H4 (cell line): ENCODE data around the genes GRB2 and UNK.

DNA sequence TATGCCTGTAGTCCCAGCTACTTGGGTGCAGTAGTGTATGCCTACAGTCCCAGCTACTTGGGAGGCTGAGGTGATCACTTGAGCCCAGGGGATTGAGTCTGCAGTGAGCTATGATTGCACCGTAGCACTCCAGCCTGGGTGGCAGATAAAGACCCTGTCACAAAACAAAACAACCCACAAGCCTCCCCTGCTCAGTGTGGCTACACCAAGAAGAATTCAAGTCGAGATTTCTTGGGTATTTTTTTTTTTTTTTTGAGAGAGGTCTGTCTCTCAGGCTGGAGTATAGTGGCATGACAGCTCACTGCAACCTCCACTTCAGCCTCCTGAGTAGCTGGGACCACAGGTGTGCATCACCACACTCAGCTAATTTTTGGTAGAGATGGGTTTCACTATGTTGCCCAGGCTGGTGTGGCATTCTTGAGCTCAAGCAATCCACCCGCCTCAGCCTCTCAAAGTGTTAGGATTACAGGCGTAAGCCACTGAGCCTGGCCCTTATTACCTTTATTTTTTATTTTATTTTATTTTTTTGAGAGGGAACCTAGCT lies 27.3 kb upstream of the SLC25A19 start:
- RAMPAGE, long total RNA = no peak

DNA sequence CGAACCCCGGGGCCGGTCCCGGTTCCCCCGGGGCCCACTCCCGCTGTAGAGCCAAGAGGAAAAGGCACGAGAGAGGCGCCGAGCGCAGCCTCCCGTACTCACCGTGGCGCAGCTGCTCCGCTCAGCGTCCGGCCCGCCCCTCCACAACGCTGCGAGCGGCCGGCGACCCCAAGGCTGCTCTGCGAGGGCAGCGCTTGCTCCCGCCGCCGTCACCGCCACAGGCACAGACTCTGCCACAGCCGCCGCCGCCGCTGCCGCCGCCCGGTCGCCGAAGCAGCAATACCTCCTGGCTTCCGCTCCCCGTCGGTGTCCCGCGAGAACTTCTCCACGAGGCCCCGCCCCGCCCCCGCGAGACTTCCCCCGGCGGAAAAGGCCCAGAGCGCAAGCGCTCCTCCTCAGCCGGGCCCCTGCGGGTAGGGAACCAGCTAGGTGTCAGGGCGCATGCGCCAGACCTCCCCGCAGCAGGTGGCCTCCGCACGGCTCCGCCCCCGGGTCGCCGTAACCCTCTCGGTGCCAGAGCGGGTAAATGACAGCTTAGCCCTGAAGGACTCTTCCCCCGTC lies at the start of gene GRB2:
GRB2 (minus strand) TSS at position 292 of the 561 bp plus-strand sequence.
- RAMPAGE, long total RNA = no peak

- RAMPAGE, long total RNA = no peak
Observed at GRCh38 chr17:75440834-75441479, 15.5 kb upstream of the TMEM94 start.

DNA sequence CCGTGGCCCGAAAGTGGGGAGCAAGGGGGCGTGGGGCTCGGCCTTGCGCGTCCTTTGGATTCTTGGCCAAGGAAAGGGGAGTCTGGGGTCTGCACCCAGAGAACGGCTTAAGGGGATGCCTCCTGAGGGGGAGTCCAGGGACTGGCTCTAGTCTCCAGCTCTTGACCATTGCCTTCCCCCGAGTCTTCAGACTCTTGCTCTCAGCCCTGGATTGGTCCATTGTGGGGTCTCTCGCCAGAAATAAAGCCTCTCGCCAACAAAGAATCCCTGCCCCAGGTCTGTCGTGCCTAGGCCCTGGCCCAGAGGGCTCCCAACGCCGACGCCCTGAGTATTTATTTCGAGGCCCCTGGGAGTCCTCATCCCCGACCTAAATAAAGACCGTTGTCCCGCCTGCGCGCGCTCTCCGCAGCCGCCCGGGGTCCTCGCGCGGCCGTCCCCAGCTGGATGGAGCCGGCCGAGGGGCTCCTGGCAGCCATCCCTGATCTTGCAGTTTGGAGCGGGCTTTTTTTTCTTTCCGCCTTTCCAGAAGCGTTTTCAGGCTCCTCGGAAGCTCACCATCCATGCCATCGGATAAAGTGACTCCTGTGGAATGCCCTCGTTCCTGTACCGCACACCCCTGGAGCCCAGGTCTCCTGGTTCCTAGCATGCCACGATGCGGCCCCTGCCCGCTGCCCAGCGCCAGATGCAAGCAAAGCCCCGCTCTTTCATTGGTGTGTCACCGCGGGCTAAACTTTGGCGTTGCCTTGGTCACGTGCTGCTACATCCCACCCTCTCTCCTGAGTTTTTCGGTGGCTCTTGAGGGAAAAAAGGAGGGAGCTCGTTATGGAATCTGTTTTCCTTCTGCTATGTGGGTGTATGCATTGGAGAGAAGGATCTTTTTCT lies 574 bp downstream of the TMEM94 start:
- RAMPAGE, long total RNA = no peak

GRCh38 chr17:75497893-75498581 lies 17.3 kb downstream of the CASKIN2 start:
- RAMPAGE, long total RNA = no peak

- RAMPAGE, long total RNA = no peak
Observed at GRCh38 chr17:75499509-75500234, 15.7 kb downstream of the CASKIN2 start.

GRCh38 chr17:75601496-75601900 lies 13.9 kb downstream of the MYO15B start:
- RAMPAGE, long total RNA = no peak

DNA sequence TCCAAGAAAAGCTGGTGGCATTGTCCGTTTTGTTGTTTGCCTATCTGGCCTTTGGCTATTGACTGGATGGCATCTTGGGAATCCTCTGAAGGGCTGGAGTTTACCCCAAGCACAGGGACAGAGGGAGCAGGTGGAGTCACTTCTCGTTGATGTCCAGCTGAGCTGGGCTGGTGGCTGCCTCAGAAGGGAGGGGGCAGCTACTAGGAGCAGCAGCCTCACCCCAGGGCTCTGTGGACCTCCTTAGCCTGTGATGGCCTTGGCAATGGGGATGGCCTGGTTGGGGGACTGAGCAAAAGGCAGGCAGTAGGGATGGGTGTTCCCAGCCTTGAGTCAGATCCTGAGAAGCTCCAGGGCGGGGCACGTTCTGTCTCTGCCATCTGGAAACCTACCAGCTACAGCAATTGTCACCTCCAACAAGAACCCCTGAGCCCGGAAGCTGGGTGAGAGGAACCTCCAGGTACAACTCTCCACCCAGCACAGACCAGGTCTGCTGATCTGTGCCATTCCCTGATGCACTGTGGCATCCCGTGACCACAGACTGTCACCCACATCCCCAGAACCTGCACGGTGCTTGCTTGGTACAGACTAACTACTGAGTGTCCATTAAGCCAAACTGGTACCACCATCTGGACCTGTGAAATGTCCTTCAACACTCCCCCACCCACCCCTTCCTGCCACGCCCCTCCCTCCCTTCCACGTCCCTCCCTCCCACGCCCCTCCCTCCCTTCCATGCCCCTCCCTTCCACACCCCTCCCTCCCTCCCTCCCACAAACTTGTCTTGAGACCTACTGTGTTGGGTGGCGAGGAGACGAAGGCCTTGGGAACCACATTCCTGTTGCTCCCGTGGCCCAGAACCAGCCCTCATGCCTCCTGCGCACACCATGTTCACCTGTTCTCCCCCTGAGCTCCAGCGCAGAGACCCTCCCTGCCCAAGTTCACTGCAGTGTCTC lies 16.5 kb downstream of the MYO15B start:
- RAMPAGE, long total RNA = no peak

DNA sequence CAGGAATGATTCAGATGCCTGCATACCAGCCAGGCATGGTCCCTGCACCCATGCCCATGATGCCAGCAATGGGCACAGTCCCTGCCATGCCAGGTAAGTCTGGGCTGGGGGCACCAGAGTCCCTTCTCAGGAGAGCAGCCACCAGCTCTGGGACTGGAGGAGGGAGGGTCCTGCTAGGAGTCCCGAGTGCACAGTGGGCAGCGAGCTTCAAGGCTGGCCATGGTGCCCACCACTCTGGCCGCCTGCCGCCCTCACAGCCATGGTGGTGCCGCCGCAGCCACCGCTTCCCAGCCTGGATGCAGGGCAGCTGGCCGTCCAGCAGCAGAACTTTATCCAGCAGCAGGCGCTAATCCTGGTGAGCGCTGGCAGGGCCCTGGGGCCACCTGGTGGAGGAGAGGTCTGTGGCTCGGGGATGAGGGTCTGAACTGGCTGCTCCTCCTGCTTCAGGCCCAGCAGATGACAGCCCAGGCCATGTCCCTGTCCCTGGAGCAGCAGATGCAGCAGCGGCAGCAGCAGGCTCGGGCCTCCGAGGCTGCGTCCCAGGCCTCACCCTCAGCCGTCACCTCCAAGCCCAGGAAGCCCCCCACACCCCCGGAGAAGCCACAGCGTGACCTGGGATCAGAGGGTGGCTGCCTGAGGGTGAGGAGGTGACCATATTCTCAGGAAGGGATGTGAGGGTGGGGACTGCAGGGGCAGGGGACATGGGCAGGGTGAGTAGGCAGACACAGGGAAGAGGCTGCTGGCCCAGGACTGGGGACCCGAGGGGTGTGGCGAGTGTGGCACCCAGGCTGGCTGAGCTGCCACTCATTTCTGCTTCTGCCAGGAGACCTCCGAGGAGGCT lies 17.8 kb upstream of the SMIM5 start:
- RAMPAGE, long total RNA = no peak

GRCh38 chr17:75636939-75637491 lies 3.8 kb downstream of the SMIM5 start:
- RAMPAGE, long total RNA = no peak

- RAMPAGE, long total RNA = no peak
Observed at GRCh38 chr17:75642304-75642783, 3.7 kb upstream of the SMIM6 start.

- RAMPAGE, long total RNA = no peak
Observed at GRCh38 chr17:75683367-75684177, 16.4 kb downstream of the SAP30BP start.

GRCh38 chr17:75702930-75703384 lies 18.3 kb upstream of the ITGB4 start:
- RAMPAGE, long total RNA = no peak

DNA sequence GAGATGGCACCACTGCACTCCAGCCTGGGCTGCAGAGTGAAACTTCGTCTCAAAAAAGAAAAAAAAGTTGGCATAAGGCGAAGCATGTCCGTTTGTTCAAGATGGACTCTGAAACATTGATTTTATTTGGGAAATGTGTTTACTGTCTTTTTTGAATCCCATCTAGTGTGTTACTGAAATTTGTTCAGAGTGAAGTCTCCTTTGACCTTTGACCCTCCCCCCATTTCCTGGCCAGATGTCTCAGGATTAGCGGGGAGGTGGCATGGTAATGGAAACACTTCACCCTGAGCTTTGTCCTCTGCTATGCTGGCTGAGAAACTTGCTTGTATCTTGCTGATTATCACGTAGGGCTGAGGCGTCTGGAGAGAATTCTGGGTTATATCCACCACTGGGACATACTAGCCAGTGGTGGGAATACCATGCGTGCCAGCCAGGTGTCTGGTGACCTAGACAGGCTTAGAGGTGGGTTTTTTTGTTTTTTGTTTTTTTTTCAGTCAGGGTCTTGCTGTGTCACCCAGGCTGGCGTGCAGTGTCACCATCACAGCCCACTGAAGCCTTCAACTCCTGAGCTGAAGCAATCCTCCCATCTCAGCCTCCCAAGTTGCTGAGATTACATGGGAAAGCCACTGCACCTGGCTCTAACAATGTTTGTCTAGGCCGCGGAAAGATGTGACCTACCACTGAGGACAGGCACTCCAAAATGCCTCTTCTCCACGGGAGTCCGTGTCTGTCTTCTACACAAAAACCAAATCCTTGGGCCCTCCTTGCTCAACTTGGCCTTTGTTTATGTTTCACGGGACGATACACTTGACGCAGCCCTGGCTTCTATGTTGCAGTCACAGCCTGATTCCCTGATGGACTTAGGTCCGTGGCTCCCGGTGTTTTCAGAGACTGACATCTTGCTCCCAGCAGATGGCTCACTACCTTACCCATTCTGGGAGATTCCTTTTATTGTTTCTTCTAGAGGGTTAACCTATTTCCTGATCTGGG lies 6.6 kb upstream of the GALK1 start:
- RAMPAGE, long total RNA = no peak

GRCh38 chr17:75783794-75784487 lies 665 bp upstream of the UNK start:
- RAMPAGE, long total RNA = no peak

- RAMPAGE, long total RNA = start-site peak on the plus strand at chr17:75784833-75784838, 7 reads
Observed at GRCh38 chr17:75784488-75785359, at the start of gene UNK. TSS of gene UNK (plus strand) at chr17:75784806.

DNA sequence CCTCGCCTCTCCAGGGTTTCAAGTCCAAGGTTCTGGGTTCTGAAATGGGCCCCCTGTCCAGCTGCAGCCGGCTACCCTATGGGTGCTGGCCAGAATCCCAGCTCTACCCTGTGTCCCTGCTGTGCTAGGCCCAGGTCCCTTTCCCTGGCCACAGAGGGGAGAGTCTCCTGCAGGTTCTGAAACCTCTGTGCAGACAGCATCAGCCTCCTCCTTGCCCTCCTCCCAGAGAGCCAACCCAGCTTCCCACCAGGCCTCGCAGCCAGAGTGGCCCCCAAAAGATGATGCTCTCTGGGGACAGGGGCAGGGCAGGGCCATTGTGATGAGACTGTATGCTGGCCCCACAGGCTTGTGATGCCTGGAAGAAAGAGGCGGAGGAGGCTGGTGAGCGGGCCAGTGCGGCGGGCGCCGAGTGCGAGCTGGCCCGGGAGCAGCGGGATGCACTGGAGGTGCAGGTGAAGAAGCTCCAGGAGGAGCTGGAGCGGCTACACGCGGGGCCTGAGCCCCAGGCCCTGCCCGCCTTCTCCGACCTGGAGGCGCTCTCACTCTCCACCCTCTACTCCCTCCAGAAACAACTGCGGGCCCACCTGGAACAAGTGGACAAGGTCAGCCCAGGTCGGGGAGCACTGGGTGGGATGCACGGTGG lies 21.2 kb downstream of the UNC13D start:
- RAMPAGE, long total RNA = no peak

DNA sequence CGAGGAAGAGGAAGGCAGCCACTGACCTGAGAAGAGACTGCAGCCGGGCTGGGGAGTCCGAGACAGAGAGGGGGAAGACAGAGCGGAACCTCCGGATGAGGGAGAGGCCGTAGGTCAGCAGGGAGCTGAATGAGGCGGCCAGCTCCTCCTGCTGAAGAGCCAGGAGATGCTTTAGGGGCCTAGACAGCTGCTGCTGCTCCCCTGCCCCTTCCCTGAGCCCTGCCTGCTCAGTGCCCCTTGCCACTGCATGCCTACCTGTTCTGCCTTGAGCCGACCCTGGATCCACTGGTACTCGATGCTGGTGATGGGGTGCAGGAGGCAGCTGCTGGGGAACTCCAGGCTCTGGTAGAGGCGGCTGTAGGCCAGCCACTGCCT lies 7.7 kb downstream of the UNC13D start:
- RAMPAGE, long total RNA = no peak

DNA sequence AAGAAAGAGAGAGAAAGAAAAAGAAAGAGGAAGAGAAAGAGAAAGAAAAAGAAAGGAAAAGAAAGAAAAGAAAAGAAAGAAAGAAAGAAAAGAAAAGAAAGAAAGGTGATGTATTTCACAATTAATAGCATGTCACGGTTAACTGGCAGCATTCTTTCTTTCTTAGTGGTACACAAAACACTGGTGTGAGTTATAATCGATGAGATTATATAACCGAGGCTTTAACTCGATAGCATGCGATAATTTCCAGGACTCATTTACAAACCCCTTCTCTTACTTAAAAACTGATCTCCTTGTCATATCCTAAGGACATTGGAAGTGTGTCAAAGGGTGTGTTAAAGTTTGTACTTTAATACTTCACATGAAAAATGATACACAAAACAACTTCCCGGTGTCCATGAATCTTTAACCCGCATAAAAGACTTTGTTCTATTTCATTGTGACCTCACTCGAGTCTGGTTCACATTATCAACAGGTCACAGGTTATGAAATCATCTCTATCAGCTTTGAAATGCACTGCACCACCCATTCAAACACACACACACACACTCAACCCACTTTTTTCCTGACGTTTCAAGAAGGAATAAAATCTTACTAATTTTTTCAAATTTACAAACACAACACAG lies 3.0 kb downstream of the ACOX1 start:
- RAMPAGE, long total RNA = no peak

DNA sequence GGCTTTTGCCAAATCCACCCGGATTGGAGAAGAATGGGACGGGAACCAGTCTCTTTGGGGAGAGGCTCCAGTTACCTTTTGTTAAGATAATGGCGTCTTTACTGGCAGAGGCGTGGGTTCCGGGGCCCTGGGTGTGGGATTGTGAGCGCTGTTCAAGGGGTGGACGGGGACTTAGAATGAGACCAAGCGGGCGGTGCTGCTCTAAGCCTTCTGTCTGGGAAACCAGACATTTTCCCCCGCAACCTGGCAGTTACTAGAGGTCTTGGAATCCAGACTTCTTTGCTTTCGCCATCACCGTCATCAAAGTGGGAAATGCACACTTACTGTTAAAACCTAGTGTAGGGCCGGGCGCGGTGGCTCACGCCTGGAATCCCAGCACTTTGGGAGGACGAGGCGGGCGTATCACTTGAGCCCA lies 680 bp downstream of the TEN1 start:
- RAMPAGE, long total RNA = no peak